ENCODE measurements around the gene SFN.

DNA sequence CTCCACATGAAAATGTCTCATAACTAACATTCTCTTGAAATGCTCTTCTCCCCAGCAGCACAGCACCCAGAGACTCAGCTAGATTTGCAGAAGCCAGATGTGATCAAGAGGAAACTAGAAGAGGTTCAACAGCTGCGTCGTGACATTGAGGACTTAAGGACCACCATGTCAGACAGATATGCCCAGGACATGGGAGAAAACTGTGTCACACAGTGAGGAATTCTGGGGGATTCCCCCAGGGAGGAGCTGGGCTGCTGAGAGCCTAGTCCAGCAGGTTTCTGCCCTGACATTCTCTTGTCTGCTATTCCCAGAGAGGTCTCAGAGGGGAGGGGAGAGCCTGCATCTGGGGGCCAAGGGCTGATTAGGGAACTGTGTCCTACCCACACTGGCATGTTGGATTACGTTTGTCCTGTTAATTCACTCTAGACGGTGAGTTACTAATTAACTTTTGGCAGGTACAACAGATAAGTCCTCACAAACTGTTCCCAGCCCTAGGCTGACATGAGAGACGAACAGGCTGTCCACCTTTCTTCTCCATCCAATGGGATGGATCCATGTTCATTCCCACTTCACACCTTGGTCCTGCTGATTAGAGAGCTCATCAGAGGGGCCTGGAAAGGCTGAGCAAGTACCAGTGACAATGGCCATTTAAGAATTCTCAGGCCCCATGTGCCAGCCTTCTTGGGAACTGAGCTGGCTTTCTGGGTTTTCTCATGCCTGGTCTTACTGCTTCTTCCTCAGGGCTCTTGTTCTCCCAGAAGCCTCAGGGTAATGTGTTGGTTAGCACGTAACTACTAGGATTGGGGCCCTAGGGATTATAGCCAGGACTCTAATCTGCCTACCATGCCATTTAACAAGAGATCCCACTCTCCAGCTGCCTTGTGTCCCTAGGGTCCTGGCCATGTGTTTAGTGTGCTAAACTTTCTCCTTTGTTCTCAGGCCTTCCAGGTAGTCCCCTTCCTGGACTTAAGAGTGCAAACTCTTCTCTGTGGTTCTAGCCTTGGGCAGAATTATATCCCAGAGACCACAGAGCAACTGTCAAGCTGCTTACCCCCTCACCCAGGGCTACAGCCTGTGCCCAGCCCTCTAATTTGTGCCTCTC is 2.5 kb upstream of the SH3BGRL3 start:
- RRBS: no CpG with 5 or more reads among the region's 6 CpGs
CAGE:
- cytosol, long polyA plus RNA: no peak
- long polyA plus RNA: no peak
- nucleus, long polyA plus RNA: no peak

- RRBS: no CpG with 5 or more reads among the region's 18 CpGs
CAGE:
- cytosol, long polyA plus RNA: no peak
- long polyA plus RNA: no peak
- nucleus, long polyA plus RNA: no peak
These were observed 366 bp downstream of the UBXN11 start for GRCh38 chr1:26306038-26306502.

DNA sequence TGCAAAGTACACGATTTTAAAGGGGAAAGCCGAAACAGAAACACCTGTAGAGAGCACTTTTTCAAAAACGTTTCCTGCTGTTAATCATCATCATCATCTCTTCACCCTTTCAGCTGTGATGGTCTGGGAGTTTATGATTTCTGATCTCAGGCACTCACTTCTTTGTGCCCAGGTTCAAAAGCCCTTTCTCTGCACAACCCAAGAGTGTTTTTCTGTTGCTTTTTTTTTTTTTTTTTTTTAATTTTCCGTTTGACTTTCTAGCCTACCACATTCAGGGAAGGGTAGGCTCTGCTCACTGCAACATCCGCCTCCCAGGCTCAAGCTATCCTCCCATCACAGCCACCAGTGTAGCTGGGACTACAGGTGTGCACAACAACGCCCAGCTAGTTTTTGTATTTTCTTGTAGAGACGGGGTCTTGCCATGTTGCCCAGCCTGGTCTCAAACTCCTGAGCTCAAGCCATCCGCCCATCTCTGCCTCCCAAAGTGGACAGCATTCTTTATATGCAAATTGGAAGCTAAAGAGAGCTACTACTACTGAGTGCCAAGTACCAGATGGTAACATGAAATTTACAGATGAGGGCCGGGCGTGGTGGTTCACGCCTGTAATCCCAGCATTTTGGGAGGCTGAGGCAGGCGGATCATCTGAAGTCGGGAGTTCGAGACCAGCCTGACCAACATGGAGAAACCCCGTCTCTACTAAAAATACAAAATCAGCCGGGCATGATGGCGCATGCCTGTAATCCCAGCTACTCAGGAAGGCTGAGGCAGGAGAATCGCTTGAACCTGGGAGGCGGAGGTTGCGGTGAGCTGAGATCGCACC is 1.2 kb upstream of the UBXN11 start:
- RRBS: no CpG with 5 or more reads among the region's 21 CpGs
CAGE:
- cytosol, long polyA plus RNA: no peak
- long polyA plus RNA: no peak
- nucleus, long polyA plus RNA: no peak

- RRBS: no CpG with 5 or more reads among the region's 5 CpGs
CAGE:
- cytosol, long polyA plus RNA: no peak
- long polyA plus RNA: no peak
- nucleus, long polyA plus RNA: no peak
These were observed 1.8 kb upstream of the UBXN11 start for GRCh38 chr1:26308227-26308675.

GRCh38 chr1:26471313-26471783 is 892 bp upstream of the HMGN2 start:
- RRBS: 3% methylated on average over 5 of the region's 20 CpGs
CAGE:
- cytosol, long polyA plus RNA: no peak
- long polyA plus RNA: no peak
- nucleus, long polyA plus RNA: no peak

- RRBS: no CpG with 5 or more reads among the region's 6 CpGs
CAGE:
- cytosol, long polyA plus RNA: no peak
- long polyA plus RNA: no peak
- nucleus, long polyA plus RNA: no peak
These were observed 5.7 kb downstream of the HMGN2 start for GRCh38 chr1:26477842-26478470.

DNA sequence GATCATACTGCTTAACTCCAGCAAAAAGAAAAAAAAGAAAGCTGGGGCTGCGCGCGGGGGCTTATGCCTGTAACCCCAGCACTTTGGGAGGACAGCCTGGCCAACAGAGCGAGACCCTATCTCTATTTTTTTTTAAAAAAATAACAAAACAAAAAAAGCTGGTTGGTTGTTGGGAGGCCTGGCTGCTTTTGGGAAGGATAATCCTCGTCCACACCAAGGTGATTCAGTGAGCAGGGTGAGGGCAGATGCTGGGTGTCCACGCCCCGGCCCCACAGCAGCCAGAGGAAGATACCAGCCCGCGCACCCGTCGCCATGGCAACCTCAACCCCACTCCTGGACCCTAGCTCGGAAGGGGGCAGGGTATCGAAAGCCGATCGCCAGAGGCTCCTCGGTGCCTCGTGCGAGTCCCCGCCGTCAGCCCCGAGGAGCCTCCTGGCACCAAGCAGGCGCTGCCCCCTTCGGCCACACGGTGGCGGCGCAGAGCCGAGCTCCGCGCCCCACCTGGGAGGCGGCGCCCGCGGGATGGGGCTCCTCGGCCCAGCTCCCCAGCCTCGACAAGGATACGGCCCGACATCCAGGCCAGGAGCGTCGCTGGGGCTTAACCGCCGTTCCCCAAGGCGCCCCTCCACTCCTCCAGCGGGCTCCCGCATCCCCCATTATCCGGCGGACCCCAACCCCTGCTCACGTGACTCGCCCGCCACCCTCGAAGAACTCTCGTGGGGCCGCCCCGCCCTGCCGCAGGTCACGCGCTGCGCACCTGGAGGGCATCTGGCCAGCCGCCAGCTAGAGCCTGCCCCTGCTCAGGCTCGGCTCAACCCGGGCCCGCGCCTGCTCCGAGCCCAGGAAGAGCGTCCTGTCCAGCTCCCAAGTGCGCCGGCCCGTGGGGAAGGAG is 27.9 kb downstream of the HMGN2 start:
- RRBS: 1% methylated on average over 8 of the region's 67 CpGs
CAGE:
- cytosol, long polyA plus RNA: no peak
- long polyA plus RNA: no peak
- nucleus, long polyA plus RNA: no peak

DNA sequence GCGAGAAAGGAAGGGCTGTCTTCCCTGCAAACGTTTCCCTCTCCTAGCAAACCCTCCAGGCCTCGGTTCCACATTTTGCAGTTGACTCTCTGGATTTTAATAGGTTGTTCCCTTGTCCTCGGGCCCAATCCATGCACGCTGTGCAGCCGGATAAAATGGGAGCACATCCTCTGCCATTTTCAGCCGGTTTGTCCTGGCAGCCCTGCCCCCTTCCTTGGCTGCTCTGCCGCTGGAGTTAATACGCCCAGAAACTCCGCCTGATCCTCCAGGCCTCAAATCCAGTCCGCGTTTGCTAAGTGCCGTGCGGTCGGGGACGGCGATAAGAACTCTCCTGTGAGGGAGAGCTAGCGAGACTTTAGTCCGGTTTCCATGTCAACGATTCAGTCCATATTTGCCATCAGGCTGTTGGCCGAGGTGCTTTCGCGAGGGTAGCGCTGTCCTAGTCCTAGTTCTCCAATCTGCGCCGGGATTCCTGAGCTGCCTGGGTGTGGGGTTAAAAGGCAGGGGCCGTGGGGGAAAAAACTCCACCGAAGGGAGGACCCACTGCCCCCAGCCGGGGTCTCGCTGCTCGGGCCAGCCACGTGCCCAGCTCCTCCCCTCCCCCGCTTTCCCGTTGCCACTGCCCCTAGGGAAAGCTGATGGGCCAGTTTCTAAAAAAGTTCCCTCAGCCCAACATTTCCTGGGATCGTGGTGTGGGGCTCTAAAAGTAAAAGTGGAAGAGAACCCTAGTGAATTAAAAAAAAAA is 2.8 kb upstream of the ARID1A start:
- RRBS: 3% methylated on average over 8 of the region's 35 CpGs
CAGE:
- cytosol, long polyA plus RNA: no peak
- long polyA plus RNA: no peak
- nucleus, long polyA plus RNA: no peak

DNA sequence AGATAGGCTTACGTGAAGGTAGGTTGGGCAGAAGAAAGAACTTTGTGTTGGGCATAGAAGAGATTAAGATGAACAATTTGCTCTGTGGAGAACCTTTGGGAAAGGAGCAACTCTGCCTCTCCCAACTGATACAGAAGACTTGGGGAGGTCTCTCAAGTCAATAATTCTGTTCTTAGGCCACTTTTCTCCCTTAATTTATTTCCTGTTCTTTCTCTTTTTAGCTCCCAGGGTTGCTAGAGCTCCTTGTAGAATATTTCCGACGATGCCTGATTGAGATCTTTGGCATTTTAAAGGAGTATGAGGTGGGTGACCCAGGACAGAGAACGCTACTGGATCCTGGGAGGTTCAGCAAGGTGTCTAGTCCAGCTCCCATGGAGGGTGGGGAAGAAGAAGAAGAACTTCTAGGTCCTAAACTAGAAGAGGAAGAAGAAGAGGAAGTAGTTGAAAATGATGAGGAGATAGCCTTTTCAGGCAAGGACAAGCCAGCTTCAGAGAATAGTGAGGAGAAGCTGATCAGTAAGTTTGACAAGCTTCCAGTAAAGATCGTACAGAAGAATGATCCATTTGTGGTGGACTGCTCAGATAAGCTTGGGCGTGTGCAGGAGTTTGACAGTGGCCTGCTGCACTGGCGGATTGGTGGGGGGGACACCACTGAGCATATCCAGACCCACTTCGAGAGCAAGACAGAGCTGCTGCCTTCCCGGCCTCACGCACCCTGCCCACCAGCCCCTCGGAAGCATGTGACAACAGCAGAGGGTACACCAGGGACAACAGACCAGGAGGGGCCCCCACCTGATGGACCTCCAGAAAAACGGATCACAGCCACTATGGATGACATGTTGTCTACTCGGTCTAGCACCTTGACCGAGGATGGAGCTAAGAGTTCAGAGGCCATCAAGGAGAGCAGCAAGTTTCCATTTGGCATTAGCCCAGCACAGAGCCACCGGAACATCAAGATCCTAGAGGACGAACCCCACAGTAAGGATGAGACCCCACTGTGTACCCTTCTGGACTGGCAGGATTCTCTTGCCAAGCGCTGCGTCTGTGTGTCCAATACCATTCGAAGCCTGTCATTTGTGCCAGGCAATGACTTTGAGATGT is 8.6 kb upstream of the PIGV start:
- RRBS: no CpG with 5 or more reads among the region's 19 CpGs
CAGE:
- cytosol, long polyA plus RNA: no peak
- long polyA plus RNA: no peak
- nucleus, long polyA plus RNA: start-site peak on the minus strand centred at position 699 of the sequence, 61 bp wide, 7 and 10 reads in 2 replicates

- RRBS: no CpG with 5 or more reads among the region's 12 CpGs
CAGE:
- cytosol, long polyA plus RNA: no peak
- long polyA plus RNA: no peak
- nucleus, long polyA plus RNA: no peak
These were observed 6.2 kb upstream of the PIGV start for GRCh38 chr1:26781321-26782094.

DNA sequence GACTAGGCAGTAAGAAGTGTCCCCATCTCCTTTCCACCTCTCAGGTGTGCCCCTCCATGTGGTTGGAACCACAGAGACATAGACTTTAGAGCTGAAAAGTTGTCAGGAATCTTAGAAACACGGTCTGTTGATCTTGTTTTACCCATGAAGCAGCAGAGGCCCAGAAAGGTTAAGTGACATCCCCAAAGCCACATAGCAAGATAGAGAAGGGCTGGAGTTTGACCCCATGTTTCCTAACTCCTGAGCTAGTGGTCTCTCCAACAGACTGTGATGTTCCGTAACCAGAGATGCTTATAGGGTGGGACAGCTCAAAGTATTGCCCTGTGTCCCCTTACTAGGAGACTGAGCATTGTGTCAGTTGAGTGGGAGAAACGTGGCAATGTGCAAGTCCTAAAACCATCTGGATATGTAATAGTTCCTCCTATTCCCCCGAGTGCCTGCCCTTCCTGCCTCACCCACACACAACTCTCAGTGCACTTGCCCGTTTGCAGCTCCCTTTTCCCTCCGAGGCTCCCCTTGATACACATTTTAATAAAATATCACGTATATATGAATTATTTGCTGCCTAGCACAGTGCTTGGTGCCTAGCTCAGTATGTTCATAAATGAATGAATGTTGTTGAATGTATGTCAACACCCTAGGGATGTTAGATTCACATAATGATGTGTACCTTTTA is 3.3 kb downstream of the PIGV start:
- RRBS: no CpG with 5 or more reads among the region's 7 CpGs
CAGE:
- cytosol, long polyA plus RNA: no peak
- long polyA plus RNA: no peak
- nucleus, long polyA plus RNA: no peak

- RRBS: no CpG with 5 or more reads among the region's 5 CpGs
CAGE:
- cytosol, long polyA plus RNA: no peak
- long polyA plus RNA: no peak
- nucleus, long polyA plus RNA: no peak
These were observed 8.3 kb downstream of the ZDHHC18 start for GRCh38 chr1:26834688-26835376.

DNA sequence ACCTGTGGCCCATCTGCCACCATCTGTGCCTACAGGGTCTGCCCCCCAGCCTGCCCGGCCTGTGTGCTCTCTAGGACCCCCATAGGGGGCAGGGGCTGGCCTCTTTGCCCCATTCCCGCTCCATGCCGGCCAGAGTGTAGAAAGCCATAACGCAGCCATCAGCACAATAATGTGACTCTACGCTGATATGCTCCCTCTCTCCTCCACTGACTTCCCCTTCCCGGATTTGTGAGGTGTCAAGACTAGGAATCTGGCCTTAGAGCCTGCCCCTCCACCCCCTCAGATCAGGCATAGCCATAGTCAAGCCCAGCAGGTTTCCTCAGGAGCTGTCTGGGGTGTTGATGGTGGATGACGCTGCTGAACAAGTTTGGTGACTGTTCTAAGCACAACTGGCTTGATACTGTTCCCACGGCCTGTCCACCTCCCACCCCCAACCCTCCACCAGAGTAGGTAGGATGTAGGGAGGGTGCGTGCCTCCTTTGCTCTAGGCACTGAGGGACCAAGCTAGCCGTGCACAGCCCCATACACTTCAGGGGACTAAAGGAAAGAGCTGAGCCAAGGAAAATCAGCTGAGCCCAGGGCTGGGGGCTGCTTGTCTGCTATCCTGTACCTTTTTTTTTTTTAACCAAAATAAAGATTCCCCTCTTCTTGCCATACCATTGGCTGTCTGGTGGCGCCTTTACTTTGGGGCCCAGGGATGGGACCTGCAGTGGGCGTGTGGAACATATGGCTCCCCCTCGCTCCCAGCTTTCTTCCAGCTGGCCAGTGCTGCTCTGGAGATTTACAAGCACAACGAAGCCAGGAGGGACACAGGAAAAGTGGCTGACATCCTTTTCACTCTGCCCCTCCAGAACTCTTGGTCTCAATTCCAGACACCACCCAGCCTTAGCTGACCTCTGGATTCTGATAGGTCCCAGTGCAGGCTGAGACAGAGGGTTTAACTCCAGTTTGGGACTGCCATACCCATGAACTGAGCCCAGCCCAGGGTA is 5.7 kb upstream of the SFN start:
- RRBS: 54% methylated on average over 5 of the region's 14 CpGs
CAGE:
- cytosol, long polyA plus RNA: no peak
- long polyA plus RNA: no peak
- nucleus, long polyA plus RNA: no peak

DNA sequence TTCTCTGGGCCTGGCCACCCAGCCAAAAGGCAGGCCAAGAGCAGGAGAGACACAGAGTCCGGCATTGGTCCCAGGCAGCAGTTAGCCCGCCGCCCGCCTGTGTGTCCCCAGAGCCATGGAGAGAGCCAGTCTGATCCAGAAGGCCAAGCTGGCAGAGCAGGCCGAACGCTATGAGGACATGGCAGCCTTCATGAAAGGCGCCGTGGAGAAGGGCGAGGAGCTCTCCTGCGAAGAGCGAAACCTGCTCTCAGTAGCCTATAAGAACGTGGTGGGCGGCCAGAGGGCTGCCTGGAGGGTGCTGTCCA is at the start of gene SFN:
Gene SFN (plus strand): TSS at position 52 of the 305 bp plus-strand sequence.
- RRBS: 56% methylated on average over 1 of the region's 13 CpGs
CAGE:
- cytosol, long polyA plus RNA: no peak
- long polyA plus RNA: no peak
- nucleus, long polyA plus RNA: no peak

- RRBS: 1% methylated on average over 21 of the region's 56 CpGs
CAGE:
- cytosol, long polyA plus RNA: no peak
- long polyA plus RNA: no peak
- nucleus, long polyA plus RNA: no peak
These were observed 430 bp downstream of the GPN2 start for GRCh38 chr1:26889521-26890185.

- RRBS: 100% methylated on average over 2 of the region's 12 CpGs
CAGE:
- cytosol, long polyA plus RNA: no peak
- long polyA plus RNA: no peak
- nucleus, long polyA plus RNA: no peak
These were observed 4.1 kb upstream of the GPN2 start for GRCh38 chr1:26894128-26894614.

DNA sequence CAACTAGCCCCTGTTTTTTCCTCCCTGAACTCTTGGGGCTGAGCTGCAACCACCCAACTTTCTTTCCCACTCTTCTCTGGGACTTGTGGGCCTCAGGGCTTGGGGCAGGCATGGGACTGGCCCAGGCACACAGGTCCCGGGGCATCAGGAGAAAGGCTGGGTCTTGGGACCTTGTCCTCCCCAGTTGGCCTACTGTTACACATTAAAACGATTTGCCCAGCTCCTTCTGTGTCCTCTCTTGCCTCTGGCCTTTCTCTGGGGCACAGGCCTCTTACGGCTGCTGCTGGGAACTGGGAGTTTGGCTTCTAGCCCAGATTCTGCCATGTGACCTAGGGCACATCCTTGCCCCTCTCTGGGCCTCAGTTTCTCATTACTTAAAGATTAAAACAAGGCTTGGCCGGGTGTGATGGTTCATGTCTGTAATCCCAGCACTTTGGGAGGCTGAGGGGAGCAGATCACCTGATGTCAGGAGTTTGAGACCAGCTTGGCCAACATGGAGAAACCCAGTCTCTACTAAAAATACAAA is 14.0 kb downstream of the KDF1 start:
- RRBS: no CpG with 5 or more reads among the region's 4 CpGs
CAGE:
- cytosol, long polyA plus RNA: no peak
- long polyA plus RNA: no peak
- nucleus, long polyA plus RNA: no peak

DNA sequence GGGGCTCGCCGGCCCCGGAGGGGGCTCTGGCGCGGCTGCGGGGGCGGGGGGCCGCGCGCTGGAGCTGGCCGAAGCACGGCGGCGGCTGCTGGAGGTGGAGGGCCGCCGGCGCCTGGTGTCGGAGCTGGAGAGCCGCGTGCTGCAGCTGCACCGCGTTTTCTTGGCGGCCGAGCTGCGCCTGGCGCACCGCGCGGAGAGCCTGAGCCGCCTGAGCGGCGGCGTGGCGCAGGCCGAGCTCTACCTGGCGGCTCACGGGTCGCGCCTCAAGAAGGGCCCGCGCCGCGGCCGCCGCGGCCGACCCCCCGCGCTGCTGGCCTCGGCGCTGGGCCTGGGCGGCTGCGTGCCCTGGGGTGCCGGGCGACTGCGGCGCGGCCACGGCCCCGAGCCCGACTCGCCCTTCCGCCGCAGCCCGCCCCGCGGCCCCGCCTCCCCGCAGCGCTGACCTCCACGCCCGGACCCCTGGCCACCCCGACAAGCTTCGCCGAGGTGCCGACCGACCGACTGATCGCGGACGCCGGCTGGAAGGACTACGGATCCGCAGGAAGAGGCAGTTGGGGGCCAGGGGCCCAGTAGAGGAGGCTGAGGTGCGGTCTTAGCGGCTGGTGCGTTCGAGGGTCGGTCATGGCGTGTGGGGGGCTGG is 657 bp downstream of the TRNP1 start:
- RRBS: 1% methylated on average over 35 of the region's 90 CpGs
CAGE:
- cytosol, long polyA plus RNA: no peak
- long polyA plus RNA: no peak
- nucleus, long polyA plus RNA: no peak

GRCh38 chr1:27005571-27006100 is 7.0 kb downstream of the TENT5B start:
- RRBS: no CpG with 5 or more reads among the region's 12 CpGs
CAGE:
- cytosol, long polyA plus RNA: no peak
- long polyA plus RNA: no peak
- nucleus, long polyA plus RNA: no peak

- RRBS: 9% methylated on average over 5 of the region's 17 CpGs
CAGE:
- cytosol, long polyA plus RNA: no peak
- long polyA plus RNA: no peak
- nucleus, long polyA plus RNA: no peak
These were observed 55.5 kb downstream of the SLC9A1 start for GRCh38 chr1:27099013-27100218.